ENCODE measurements around the gene FGGY.

DNA sequence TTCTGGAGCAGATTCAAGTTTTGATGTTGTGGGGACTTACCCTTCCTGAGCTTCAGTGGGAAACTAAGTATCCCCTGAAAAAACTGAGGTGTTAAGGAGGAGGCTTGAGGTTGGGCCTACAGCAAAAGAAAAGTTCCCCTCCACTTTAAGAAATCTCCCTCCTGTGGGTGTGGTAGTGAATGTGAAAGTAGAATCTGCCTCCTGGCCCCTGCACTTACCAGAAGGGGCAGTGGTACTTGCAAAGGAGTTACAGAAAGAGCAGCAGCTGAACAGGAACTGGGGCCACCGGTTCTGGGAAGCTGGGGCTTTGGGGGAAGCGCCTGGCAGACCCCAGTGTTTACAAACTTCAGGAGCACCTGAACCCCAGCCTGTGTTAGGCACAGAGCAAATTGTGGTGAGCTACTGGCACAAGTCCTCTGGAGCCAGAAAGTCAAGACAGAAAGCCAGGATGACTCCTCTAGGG, 250.2 kb upstream of the FGGY start:
- RRBS, result no CpG with 5 or more reads among the region's 2 CpGs

GRCh38 chr1:59290408-59291018, 6.4 kb upstream of the FGGY start:
- RRBS, result no CpG with 5 or more reads among the region's 5 CpGs

GRCh38 chr1:59296187-59297464, at the start of gene FGGY:
TSS of gene FGGY (plus strand) at chr1:59297094.
- RRBS, result 2% methylated on average over 17 of the region's 85 CpGs

DNA sequence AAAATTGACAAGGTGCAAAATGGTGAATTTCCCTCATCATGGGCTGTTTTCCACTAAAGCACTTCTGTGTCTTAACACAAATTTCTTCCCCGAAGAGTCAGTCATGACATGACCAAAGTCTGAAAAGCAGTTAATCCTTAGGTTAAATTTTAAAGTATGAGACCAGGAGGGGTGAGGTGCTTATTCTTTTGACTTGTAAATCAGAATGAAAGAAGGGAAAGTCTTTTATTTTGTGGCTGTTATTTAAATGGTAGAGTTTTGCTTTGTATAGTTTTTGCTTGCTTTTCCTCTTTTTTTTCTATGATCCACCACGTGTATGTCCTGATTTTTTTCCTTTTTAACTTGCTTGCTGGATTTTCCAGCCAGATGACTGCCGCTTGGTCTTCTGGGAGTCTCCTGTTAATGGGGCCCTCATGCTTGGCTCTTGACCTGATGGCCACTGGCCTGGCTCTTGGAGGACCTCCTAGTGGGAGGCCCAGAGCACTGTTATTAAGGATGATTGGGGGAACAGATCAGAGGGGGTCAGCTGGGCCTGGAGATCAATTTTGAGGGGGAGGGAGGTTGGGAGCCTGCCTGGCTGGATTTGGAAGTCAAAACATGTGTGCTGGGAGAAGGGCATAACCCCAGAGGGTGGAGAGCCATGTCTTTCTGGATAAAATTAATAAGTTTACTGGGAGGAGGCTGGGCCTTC, 1.1 kb downstream of the FGGY start:
- RRBS, result no CpG with 5 or more reads among the region's 3 CpGs

DNA sequence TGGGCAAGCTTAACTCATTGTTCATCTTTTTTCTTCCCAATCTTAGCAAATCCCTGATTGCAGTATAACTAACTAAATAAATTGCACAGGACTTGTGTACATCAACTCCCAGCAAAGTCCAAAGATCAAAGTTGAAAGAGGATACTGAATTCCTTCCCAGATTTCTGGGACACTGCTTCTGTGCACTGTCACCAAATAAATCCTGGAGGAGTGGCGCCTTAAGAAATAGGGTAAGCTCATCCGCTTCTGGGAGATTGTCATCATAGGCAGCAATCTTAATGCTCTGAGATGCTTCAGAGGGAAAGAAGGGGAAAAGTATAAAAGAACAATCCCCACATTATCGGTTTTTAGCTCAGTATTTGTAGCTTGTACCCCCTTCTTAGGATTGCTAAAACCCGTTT, 19.2 kb downstream of the FGGY start:
- RRBS, result no CpG with 5 or more reads among the region's 4 CpGs

GRCh38 chr1:59446358-59446942, 149.6 kb downstream of the FGGY start:
- RRBS, result no CpG with 5 or more reads among the region's 7 CpGs

DNA sequence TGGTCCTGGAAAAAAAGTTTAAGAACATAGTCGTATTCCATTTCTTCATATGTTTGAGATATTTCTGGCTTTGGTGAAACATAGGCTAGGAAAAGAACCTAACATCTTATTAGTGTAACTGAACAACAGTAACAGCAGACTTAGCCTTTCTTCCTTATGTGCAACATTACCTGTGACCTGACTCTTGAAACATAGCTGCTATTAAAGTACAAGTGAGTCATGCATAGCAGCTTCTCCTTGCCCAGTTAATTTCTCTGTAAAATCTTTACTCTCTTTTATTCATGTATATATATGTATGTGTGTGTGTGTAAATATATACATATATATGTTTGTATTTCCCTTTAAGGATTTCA, 202.7 kb downstream of the FGGY start:
- RRBS, result no CpG with 5 or more reads among the region's 1 CpG

DNA sequence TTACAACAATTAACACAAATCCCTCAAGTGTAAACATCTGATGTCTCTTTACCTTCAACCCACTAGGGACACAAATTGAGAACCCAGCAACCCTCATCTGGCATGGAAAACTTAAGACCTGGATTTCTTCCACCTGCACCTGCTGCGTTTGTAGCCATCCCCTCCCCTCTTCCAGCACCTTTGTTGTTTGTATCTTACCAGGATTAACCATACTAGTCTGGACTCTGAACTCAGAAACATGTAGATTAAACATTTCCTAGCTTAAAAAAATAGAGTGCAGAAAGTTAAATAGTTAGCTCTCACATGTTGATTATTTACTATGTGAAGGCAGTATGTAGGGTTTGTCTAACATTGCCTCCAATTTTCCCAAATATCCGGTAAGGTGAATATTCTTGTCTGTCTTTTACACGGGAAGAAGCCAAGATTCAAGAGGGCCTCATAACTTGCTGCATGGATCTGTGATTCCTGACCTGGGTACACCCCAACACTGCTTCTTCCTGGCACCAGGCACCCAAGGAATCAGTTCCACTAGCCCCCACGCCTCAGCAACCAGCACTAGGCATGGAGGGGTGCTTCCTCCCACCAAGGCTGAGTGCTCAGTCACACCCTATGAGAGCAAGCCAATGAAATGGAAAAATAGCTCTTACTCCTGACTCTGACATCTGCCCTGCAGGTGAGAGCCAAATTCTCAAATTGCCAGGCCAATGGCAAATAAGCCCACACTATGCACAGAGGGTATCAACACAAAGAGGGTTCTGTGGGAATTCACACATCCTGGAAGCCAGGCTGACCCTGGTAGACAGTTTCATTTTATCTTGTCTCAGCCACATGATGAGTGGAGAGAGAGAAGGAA, 220.5 kb upstream of the HOOK1 start:
- RRBS, result no CpG with 5 or more reads among the region's 4 CpGs

GRCh38 chr1:59761544-59761981, 53.2 kb upstream of the HOOK1 start:
- RRBS, result no CpG with 5 or more reads among the region's 4 CpGs

- RRBS, result no CpG with 5 or more reads among the region's 5 CpGs
Measured at GRCh38 chr1:59858354-59858793, 43.6 kb downstream of the HOOK1 start.

DNA sequence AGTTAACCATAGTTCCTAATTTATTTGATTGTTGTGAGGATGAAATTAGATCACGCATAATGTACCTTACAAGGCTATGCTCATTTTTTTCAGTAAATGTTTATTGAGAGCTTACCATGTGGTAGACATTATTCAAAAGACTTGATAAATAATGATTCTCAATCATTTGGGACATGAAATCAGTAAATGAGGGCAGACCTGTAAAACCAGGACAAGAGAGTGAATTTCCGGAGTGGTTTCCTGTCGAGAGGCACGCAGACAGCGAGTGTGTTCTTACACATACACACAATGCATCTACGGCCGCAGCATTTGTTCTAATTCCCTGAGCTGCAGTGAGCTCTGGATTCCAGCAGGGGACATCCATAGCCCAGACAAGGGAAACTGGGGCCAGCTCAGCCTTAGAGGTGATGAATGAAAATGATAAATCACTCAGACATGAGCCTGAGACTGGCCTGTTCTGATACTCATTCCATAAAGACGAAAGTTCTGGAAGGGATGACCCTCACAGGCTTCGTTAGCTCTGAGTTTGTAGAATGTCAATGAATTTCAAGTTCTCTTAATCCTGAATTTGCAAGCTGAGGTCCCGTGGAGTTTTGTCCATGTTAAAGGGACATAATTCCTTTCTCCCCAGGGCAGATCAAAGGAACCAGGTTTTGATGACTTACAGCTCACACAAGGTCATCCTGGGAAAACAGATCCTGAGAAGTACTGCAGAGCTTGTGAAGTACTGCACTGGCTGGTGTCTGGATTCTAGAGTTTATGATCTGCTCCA, 207.8 kb upstream of the C1orf87 start:
- RRBS, result no CpG with 5 or more reads among the region's 10 CpGs

GRCh38 chr1:60911723-60912387, 170.5 kb upstream of the NFIA start:
- RRBS, result no CpG with 5 or more reads among the region's 6 CpGs

GRCh38 chr1:60990212-60990525, 92.2 kb upstream of the NFIA start:
- RRBS, result no CpG with 5 or more reads among the region's 3 CpGs

DNA sequence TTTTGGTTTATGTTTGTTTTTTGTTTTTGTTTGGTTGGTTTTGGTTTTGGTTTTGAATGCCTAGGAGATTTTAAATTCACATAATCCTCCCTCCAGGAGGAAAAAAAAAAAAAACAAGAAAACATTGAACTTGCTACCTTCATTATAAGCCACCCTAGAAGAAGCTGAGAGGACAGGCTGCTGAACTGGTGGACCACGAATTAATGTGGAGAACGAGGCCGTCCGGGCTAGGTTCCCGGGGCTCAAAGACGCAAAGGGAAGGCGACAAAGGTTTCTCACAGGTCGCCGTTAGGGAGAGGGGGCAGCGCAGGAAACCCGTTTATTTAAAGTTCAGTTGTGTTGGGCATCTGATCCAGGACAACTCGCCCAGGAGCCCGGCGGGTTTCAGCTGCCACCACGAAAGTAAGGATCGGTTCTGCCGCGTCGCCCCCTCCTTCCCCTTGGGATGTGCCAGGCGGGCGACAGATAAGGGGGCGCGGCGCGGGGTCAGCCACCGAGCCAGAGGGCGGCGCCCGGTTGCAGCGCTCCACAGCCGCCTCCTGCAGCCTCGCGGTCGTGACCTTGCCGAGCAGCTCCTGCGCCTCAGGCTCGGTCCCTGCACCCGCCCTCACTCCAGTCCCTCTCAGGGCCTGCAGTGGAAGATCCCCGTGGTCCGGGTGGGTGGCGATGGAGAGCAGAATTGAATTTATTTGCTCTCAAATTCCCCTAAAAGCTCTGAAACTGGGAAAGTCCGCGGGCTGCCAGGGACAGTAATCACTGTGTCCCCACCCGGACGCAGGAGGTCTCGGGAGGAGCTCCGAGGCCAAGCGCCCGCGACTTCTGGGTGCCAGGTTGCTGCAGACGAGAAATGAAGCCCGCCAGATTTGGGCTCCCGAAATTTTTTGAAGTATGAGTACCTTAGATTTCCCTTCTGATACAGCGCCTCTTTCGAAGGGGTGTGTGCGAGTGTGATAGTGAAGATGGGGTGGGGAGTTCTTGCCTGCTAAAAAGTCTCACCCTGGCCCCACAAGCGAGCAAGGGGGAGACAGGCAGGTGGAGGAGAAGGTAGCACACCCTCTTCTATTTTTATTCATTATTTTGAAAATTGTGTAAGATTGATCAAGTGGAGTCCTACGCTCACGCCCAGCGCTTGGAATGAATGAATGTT, 28.5 kb upstream of the NFIA start:
- RRBS, result 100% methylated on average over 1 of the region's 60 CpGs

DNA sequence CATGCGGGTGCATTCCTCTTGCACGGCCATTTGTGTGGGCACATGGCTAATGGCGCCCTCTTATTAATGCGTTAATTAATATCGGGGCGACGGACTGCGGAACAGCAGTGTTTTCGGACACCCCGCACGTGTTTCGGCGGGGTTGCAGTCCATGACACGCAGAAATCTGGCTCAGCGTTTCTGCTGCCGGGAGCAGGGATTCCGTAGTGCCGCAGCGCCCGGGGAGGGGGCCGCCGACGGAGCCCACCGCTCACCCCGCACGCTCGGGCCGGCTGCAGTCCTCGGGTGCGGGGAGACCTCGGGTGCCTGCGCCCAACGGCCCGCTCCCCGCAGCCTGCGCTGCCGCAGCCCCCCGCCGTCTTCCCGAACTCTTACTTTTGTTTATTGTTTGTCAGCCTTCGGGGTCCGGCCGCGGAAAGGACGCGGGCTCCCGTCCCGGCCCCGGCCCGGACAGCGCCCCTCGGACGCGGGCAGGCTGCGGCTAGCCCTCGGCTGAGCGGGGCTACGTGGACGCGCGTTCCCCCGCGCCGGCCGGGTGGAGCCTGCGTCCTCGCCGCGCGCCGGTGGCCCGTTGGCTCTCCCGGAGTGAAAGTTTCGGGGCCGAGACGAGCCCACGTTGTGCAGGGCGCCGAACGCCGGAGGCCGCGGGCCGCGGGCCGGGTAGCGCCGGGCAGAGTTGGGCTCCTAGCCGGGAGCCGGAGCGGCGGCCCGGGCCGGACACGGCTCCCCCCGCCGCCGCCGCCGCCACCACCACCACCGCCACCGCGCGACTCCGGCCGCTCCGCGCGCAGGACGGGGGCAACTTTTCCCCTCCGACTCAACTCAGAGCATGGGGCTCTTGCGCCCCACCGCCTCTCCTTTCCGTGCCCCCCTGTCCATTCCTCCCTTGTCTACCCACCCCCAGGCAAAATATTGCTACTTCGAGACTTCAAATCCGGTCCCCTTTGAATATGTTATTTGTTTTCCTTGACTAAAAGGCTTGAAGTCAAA, 963 bp downstream of the NFIA start:
- RRBS, result 95% methylated on average over 11 of the region's 116 CpGs

DNA sequence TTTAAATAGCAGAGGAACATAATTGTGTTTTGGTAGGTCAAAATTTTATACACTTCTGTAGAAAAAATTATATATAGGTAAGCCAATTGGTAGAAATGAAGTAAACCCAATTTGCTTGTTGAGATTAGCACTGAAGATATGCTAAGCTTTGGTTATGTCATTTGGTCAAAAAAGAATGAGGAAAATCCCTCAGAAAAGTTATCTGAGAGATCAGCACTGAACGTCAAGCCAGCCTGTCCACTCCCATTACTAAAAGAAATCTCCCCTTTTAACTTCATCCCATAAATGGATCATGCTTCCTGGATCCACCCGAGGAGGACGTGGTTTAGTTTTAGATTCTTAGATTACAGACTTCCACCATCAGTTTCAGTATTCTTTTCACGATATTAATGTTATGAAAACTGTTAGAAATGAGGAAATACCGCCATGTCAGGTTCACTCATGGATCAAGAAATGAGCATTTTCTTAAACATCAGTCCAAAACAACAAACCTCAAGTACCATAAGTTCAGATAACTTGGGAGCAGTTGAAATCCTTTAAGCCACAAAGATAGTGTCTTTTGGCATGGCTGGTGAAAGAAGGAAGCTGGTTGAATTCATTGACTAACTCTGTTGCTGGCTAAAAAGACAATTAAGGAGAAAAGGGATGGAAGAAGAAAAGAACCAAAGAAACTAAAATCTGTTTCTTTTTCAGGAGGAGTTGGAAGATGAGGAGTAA, 49.8 kb downstream of the NFIA start:
- RRBS, result no CpG with 5 or more reads among the region's 5 CpGs

GRCh38 chr1:61444163-61444786, 280.7 kb downstream of the TM2D1 start:
- RRBS, result no CpG with 5 or more reads among the region's 5 CpGs

DNA sequence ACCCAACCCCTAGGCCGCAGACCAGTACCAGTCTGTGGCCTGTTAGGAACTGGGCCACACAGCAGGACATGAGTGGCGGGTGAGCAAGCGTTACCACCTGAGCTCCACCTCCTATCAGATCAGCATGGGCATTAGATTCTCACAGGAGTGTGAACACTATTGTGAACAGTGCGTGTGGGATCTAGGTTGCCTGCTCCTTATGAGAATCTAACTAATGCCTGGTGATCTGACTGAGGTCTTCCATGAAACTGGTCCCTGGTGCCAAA, 208.7 kb downstream of the TM2D1 start:
- RRBS, result no CpG with 5 or more reads among the region's 4 CpGs

- RRBS, result no CpG with 5 or more reads among the region's 11 CpGs
Measured at GRCh38 chr1:61591642-61592295, 133.2 kb downstream of the TM2D1 start.

DNA sequence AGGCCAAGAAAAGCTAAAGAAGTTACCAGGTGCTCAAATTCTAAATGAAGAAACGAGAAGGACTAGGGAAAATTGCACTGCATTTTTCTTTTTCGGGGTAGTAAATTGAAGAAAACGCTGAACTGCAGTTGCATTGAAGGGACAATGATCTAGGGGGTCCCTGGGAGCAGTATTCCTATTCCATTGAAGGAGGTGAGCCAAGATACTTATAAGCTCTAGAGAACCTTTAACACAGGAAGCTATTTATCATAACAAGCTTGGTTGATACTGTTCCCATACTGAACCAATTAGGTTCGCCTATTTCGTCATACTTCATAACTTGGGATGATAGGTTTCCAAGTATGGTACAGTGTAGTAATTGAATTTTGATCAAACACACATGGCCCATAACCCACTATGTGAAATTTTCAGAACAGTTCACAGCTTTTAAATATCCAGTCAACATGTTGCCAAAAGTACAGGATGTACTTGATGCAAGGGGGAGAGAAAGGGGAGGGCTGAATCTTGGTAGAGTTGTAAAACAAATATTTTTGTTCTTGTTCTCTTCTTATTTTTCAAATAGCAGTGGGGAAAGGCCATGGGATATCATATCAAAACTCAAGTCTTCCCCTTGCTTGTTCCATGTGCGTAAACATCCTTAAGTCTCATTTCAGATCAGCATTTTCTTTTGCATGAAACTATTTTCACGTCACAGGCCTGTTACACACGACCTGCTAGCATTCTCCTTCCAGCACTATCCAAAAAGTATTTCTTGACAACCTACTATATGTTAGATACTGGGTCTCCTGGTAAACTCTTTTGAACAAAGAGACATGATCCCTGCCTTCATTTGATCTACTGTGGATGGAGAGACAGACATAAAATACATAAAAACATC, 86.6 kb downstream of the TM2D1 start:
- RRBS, result no CpG with 5 or more reads among the region's 8 CpGs

Data from Jurkat, Clone E6-1 (cell line).